Bronchial lymph node (tissue), 1 donor: ENCODE results near the gene RC3H2.

GRCh38 chr9:122904747-122905952 is at the start of gene RC3H2:
TSS of gene RC3H2 (minus strand) at chr9:122905359.
- PRO-cap = bidirectional peak, plus-strand start at chr9:122905420, minus-strand start at chr9:122905307

DNA sequence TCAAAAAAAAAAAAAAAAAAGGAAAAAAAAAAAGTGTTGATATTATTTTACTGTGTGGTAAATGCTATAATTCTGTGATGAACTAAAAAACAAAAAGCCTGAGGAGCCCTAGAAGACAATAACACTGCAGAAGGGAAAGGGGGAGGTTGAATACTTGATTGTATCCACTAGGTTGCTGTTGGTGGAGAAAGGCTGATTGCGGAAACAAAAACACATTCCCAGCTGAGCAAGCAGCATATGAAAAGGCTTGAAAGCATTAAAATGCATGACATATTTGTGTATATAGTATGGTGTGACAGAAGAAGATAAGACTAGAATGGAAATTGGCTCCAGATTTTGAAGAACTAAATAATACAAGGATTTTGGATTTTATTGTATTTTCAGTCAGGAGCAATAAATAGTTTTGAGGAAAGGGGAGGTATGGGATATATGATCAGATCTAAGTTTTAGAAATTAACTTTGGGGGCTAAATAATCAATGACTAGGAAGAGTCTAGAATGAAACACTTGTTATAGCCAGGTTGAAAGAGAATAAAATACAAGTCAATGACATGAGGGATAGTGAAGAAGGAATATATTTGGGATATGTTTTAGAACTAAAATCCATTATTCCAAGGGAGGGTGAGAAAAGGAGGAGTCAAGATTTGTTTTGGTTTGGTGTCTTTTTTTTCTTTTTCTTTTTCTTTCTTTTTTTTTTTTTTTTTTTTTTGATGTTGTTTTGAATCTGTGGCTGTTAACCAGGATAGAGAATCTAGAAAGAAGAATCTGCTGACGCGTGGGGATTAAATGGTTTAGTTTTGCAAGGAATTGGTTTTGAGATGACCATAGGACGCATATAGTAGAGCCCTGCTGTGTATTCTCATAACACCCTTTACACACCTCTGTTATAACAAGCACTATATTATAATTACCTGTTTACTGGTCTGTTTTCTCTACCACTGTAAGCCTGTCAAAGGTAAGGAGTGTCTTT is 9.2 kb downstream of the RABGAP1 start:
- PRO-cap = no peak

DNA sequence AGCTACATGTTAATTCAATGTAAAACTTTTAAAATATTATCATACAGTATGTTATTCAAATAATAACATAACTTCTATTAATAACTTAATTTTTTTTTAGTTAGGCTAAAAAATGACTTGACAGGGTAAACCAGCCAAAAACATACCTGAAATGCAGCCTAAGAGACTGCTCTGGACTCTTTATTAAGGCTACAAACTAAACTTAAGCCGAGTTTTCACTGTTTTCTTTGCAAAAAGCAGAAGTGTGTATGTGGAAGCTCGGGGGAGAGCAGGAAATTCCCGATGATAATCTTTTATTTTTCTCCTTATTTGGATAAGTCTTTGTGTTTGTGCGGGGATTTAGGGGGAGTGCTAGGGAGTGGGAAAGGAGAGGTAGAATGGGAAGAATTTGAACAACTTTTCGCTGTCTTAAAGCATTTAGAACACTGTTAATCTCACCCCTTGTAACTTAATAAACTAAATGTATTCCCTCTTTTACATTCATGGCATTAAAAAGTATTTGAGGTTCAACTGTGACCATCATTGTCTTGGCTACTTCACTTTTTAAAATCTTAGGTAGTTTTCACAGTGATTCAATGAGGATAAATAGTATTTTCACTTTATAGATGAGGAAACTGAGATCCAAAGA is 30.7 kb upstream of the GPR21 start:
- PRO-cap = bidirectional peak, plus-strand start at position 366 of the sequence, minus-strand start at position 198 of the sequence

DNA sequence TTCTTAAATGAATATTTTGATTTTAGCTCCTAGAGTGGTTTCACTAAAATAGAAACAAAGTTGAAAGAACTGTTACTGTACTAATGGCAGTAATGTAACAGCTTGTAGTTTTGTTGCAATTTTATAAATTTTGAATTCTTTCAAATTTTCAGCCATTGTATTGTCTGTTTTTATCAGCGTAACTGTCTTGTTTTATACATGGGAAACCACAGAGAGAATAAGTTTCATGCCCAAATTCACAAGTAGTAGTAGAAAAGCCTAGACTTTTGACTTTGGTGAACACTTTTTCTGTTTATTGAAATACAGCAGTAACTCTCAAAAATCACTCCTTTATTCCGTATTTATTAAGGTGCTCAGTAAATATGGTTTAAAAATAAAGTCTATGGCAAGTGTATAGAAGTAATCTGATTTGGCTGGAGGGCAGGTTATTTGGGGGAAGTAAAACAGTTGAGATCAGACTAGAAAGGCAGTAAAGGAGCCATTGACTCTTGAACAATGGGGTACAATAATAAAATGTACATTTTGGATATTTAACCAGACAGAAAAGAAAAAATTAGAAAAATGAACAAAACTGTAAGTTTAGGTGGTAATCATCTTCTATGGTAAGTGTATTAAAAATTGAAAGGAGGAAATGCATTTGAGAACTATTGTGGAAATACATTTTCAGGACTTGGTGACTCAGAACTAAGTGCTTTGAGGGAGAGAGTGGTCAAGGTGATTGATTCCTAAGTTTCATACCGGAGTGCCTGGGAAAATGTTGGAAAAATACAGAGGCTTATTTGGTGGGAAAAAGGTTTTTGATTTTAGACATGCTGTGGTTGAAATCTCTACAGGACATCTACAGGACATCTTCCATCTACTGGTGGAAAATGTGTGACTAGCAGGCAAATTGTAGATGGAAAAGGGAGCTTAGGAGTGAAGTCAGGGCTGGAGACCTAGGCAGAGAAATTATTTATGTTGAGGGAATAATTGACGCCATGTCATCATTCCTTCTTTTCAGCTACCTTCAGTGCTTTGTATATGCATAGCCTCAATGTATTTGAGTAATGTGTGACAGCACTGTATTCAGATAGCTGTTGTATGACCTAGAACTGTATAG is 2.2 kb upstream of the GPR21 start:
- PRO-cap = no peak

DNA sequence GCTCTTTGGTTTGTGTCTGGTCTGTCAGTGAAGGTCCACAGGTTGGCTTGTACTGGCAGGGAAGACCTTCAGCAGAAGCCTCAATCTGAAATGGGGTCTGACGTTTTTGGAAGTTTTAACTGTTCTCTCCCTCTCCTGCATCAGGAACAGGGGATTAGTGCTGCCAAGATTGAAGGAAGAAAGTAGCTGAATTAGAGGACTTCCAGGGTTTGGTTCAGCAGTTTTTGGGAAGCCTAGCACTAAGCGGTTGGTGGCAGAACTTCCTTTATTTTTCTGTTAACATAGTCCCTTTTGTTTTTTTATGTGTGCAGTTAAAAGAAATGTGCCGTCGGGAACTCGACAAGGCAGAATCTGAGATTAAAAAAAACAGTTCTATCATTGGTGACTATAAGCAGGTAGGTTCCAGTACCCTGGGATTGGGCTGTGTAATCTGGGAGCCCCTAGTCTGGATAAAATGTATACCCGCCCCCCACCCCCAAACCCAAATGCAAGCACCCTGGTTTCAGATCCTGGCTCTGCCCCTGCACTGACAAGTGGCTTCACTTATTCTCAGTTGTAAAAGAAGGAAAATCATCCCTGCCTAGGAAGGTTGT is 65.0 kb downstream of the GPR21 start:
- PRO-cap = no peak

- PRO-cap = no peak
These were observed 99.3 kb downstream of the GPR21 start for GRCh38 chr9:123132470-123133402.

GRCh38 chr9:123368045-123368510 is 12.1 kb downstream of the CRB2 start:
- PRO-cap = no peak

GRCh38 chr9:123526729-123528054 is 171.2 kb downstream of the CRB2 start:
- PRO-cap = no peak

- PRO-cap = no peak
These were observed 178.9 kb downstream of the CRB2 start for GRCh38 chr9:123534755-123535397.

GRCh38 chr9:123658828-123659495 is 271.0 kb downstream of the DENND1A start:
- PRO-cap = unidirectional peak, minus-strand start at chr9:123658932

GRCh38 chr9:123997706-123998329 is 13.8 kb upstream of the LHX2 start:
- PRO-cap = no peak

- PRO-cap = no peak
These were observed 254 bp downstream of the LHX2 start for GRCh38 chr9:124011888-124012155.

- PRO-cap = no peak
These were observed 55.2 kb upstream of the NEK6 start for GRCh38 chr9:124202397-124203030.

DNA sequence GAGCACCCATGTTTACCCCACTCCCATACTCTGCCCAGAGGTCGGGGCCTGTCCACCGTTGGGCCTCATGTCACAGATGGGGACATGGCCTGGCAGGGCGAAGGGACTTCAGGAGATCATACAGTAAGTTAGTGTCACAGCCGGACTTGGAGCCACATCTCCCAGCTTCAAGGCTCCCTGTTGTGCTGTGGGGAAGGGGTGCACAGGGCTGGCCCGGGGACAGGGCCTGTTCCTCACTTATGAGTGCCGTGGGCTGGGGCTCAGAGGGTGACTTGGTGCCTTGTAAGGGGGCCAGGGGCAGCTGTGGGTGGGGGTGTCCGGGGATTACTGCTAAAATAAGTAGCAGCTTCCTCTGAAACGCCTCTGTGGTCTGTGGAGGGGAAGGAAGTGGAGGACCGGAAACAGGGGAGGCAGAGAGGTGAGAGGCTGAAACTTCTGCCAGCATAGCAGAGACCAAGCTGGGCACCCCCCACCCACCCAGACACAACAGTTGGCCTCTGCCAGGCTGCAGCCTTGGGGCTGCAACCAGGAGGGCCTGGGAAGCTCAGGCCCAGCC is 41.2 kb upstream of the NEK6 start:
- PRO-cap = no peak

DNA sequence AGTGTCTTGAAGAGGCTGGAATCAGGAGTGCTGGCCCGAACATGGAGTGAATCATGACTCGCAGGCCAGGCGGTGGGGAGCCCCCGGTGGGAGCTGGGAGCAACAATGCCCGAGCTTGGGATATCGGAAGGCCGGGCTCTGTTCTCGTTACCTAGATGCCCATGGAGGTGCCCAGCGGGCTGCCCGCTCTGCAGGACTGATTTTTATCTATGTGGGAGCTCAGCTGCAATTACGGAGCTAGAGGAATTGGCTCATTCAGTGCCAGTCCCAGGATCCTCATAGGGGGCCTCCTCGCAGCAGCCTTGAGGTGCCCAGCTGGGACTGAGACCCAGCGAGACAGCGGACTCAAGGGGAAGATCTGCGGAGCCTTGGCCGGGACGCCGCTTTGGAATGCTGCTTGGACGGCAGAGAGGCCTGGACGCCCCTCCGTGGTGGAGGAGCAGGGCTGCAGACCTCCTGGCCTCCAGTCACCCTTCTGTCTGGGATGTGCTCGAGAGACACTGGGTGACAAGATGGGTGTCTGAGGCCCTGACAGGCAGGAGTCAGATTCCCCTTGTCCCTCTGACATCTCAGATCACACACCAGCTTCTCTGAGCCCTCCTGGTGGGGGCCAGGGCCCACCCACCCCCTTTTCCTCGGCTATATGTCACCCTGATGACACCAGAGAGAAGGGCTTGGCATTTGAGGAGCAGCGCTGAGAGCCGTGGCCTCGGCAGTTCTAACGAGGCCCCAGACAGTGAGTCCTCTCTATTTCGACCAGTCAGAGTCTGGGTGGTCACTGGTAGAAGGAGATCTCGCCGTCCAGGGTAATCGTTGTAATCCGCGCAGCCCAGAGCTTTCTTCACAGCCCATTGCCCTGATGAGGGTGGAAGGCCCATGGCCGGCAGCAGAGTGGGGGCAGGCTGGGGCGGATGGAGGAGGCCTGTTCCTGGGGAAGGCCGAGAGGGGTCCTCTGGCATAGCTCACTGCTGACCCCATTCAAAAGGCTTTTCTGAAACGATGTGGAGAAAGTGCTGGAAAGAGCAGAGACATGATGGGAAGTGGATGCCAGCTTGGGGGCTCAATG is 70.4 kb downstream of the PSMB7 start:
- PRO-cap = unidirectional peak, plus-strand start at position 666 of the sequence

DNA sequence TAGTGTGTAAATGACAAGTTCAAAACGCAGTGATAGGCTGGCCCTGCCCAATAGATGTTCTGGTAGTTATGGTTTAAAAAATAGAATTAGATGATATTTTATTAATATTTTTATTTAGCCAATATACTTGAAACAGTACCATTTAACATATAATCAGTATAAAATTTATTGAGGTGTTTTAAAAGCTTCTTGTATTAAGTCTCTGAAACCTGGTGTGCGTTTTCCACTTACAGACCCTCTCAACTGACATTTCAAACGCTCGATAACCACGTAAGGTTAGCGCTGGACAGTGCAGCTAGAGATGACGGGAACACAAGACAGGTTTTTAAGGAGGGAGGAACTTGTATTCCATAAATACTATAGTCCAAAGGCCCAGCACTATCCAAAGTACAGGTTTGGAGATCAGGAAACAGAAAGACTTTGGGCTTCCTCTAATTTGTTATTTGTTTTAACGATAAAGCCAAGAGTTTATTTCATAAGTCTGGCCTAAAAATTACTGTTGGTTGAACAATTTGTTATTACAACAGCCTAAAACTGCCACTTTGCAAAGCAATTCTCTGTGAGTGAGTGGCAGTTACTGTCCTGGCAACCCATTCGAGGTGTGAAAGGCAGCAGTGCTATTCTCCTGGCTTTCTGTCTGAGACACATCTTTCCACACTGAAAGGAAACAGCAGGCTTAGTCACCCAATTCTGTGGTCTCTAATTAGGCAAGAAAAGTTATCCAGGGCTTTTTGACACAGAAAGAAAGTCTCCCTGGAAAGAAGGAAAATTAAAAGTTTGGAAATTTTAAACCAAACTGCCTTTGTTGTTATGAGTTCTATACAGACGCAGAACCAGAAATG is 34.2 kb downstream of the PSMB7 start:
- PRO-cap = no peak

GRCh38 chr9:124428412-124429508 is 13.5 kb upstream of the PSMB7 start:
- PRO-cap = no peak

DNA sequence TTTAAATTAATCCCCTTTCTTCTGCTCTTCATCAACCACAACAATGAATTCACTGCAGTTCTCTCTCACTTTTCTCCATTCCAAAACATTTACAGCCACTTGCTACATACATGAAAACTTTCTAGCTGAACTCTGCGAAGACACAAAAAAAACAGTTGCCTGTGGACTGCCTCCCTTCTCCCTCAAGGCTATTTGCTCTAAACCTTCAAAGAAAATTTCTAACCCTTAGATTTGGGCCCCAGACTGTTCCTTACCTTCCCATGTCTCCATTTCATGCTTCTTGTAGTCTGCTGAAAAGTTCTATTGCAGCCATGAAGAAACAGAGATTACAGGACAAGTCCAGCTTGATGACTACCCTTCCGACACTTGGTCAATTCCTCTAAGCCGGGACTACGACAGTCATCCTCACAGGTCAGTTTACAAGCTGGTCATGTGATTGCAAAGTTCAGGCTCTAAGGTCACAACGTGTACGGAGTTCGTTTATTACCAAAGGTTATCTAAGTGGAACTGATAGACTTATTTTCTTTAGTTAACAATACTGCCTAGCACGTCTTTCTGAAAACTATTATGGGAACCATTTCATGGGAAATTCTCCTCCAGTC is 88.4 kb upstream of the NR5A1 start:
- PRO-cap = no peak

DNA sequence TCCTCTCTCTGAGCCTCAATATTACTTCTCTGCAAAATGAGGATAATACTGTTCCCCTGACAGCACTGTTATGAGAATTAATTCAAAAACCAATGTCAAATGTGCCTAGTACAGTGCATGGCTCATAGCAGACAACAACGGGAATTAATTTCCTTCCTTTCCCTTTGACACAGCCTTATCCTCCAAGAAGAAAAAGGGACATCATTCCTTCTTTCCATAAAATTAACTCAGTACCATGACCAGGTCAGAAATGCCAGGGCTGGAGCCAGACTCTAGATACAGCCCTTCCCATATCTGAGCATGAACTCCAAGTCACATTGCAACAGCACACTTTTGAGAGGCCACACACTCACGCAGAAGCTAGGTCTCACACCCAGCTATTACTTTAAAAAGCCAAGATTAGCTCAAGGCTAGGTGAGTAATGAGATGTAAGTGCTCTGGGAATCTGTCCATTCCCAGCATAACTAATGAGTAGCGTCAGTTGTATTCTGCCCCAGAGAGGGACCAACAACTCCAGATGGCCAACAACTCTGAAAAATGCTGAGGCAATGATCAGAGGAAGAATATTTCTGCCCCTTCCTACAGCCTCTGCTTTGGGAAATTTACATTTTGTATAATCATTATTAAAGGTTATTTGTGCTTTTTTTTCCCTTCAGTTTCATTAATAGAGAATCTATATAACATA is 118.6 kb downstream of the NR6A1 start:
- PRO-cap = no peak

DNA sequence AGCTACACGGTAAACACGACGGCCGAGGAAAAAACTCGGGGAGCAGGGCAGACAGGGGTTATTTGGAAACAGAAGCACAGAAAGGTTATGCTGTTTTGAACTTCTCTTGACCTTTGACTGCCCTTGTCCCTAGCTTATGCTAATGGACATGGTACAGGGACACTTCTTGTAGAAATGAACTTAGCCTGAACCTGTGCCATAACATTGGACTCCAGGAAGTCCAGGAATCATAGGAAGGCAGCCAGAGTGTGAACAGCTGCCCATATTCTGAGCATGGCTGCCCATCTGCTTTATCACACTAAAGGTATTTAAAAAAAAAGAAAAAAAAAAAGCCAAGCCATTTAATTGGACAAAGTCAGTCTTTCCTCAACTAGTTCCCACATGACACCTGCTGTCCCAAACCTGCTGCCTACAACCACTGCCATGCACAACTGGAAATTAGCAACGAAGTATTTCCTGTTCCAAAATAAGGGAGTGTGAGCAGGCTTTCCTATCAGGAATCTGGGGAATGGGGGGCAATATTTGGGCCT is 46.0 kb downstream of the NR6A1 start:
- PRO-cap = no peak